ENCODE results near the genes AQP7, AQP3 and NOL6.

DNA sequence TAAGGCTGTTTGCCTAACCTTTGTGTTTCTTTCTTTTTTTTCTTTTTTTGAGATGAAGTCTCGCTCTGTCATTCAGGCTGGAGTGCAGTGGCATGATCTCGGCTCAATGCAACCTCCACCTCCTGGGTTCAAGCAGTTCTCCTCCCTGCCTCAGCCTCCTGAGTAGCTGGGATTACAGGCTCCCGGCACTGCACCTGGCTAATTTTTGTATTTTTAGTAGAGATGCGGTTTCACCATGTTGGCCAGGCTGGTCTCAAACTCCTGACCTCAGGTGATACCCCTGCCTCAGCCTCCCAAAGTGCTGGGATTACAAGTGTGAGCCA lies 298 bp upstream of the LRRC19 start:
- RRBS, 2 experiments = no CpG with 5 or more reads among the region's 4 CpGs

DNA sequence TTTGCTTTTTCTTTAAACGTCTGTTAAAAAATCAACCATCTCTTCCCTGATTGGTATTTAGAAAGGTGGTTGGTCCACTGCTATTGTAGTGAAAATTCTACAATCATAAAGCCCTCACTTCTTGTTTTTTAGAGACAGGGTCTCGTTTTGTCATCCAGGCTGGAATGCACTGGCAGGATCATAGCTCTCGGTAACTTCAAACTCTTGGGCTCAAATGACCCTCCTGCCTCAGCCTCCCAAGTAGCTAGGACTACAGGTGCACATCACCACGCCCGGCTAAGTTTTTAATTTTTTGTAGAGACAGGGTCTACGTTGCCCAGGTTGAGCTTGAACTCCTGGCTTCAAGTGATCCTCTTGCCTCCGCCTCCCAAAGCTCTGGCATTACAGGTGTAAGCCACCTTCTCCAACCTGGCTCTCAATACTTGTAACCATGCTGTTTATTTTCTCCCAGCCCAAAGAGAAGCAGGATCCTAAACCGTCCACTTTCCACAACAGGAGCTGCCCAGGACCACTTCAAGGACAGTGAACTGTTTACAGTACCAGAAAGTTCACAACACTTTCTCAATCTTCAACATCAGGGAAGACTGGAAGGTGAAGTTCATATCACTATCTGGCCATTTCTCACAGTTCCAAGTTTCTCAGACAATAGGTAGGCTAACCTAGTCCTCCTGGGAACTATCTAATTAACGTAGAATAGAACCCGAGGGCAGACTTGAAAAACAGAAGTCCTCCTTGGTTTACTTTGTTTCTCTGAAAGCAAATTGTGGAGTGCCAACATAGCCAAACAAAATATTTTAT lies 1.7 kb downstream of the C9orf72 start:
- RRBS, 2 experiments = no CpG with 5 or more reads among the region's 10 CpGs

- RRBS, 2 experiments = no CpG with 5 or more reads among the region's 5 CpGs
Measured at GRCh38 chr9:30697512-30697759, 1484.0 kb upstream of the LINGO2 start.

GRCh38 chr9:31633515-31633897 lies 750.9 kb upstream of the ACO1 start:
- RRBS, 2 experiments = no CpG with 5 or more reads among the region's 4 CpGs

- RRBS, 2 experiments = no CpG with 5 or more reads among the region's 6 CpGs
Measured at GRCh38 chr9:33034819-33035507, 9.9 kb downstream of the DNAJA1 start.

DNA sequence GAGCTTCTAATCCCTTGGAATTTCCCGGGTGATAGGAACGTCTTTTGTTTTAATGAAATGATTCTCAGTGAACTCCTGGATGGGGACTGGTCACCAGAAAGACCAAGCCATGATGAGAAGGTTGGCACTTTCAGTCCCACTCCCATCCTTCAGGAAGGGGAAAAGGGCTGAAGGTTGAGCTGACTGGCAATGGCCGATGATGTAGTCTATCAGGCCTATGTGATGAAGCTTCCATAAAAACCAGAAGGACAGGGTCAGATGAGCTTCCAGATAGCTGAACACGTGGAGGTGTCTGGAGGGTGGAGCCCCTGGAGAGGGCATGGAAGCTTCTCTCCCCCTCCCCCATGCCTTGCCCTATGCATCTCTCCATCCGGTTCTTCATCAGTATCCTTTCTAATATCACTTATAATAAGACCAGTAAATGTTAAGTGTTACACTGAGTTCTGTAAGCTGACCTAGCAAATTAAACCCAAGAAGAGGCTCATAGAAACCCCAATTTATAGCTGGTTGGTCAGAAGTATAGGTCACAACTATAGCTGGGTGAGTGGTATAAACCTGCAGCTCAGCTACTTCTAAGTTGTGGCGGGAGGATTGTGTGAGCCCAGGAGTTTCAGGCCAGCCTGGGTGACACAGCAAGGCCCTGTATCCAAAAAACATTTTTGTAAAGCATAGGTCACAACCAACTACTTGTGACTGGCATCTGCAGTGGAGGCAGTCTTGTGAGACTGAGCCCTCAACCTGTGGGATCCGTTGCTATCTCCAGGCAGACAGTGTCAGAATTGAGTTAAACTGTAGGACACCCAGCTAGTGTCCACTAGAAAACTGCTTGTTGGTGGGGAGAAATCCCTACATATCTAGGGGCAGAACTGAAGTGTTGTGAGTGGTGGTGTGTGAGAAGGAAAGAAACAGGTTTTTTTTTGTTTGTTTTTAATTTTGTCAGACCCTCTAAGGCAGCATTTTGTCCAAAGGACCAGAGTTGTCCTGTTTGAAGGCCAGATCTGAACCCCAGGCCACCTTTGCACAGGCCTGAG lies 32.8 kb upstream of the SMU1 start:
- RRBS, 2 experiments = no CpG with 5 or more reads among the region's 7 CpGs

- RRBS, 2 experiments = no CpG with 5 or more reads among the region's 7 CpGs
Measured at GRCh38 chr9:33120249-33120860, 43.9 kb upstream of the SMU1 start.

GRCh38 chr9:33172160-33173166 lies 5.3 kb upstream of the B4GALT1 start:
- RRBS, 2 experiments = no CpG with 5 or more reads among the region's 6 CpGs

DNA sequence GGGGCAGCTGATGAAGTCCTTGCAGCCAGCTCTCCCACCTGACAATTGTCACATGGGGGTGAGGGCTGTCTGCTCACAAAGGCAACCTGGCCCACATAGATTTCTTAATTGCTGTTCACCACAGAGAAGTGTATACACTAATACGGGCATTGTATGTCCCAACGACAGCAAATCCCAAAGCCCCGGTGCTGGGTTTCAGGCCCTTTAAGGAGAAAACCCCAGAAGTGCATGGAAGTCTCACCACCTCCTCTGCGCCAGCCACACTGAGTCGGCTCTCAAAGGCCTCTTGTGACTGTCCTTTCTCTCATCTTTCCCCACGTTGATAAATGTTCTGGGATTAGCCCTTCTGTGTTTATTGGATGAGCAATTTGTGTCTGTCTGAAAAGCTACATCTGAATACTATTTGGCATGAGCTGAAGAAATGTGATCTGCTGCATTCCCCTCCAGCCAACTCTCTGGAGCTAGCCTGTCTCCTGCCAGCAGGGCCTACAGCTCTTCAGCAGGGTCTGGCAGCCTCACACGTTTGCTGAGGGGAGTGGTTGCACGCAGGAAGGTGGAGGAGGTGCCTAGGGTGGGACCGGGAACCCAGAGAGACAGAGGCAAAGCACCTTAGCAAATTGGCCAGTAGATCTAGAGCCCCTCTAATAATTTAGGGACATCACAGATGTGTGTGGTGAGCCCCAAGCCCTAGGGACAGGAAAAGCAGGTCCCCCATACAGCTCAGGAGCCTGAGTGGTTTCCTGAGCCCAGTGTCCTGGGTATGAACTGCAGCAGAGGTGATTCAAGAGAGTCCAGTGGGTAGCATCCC lies 20.4 kb upstream of the B4GALT1 start:
- RRBS, 2 experiments = no CpG with 5 or more reads among the region's 9 CpGs

DNA sequence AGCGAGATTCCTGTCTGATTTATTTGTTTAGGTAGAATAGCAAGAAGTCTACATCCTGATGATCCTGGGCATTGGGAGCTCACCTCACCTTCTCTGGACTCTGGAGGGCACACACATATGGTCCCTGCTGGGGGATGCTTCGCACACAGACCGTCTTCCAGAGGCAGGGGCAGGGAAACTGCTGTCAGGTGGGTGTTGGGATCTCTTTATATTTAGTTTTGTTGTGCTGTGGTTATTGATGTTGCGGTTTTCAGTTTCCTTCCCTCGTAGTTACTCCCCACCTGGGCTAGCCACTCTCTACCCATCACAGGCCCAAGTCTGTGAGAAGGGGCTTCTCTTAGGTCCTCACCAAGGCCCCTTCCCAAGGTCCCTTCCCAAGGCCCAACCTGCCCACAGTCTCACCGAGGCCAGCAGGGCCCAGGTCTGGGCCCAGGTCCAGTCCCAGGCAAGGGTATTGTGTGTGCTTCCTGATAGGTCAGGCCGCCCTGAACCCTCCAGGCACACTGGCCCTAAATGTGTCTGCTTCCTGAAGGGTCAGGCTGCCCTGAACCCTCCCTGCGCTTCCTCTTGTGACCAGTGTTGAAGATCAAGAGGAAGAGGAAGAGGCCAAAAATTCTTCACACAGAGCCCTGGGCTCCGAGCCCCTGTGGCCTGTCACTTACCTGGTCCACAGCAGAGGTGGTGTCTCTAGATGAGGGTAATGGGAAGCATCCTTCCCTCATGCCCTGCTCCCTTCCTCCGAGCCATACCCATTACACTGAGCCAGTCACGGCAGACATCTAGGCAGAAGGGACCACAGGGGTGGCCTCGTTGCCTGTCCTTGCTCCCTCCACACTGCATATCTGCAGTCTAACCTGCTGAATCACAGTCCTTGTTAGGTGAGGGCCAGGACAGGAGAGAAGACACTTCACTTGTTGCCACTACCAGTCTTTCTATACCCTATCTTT lies 18.8 kb upstream of the SPINK4 start:
- RRBS, 2 experiments = no CpG with 5 or more reads among the region's 12 CpGs

DNA sequence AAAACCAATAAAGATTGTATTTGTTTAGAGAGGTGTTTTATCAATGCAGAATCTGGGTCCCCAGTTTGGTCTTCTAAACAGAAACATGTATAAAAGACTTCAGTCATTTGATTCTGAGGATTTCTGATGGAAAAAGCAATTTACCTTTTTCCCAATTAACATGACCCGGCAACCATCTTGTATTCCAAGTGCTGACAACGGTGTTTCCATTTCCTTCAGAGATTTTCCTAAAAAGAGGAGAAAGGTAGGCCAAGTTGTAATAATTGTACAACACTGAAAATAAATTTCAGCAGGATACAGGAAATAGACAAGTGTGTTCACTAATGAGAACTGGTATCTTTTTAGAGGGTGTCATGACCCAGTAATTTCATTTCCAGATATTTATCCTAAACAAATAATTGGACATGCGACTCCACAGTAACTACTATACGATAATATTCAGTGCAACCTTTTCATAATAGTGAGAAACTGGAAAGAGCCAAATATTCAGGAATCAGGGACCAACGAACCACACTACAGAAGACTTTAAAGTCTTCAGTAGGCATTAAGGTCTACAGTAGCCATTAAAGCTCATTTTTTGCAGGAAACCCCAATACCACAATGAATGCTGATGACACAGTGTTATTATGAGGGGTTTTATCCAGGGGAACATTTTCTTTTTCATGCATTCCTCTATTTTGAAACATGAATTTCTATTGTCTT lies 3.4 kb downstream of the BAG1 start:
- RRBS, 2 experiments = no CpG with 5 or more reads among the region's 5 CpGs

DNA sequence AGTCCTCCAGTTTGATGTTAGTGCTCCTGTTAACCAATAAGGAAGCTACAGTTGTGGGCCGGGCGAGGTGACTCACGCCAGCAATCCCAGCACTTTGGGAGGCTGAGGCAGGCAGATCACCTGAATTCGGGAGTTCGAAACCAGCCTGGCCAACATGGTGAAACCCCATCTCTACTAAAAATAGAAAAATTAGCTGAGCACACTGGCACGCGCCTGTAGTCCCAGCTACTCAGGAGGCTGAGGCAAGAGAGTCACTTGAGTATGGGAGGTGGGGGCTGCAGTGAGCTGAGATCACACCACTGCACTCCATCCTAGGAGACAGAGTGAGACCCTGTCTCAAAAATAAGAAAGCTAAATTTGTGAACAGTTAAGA lies 9.5 kb downstream of the AQP7 start:
- RRBS, 2 experiments = no CpG with 5 or more reads among the region's 7 CpGs

DNA sequence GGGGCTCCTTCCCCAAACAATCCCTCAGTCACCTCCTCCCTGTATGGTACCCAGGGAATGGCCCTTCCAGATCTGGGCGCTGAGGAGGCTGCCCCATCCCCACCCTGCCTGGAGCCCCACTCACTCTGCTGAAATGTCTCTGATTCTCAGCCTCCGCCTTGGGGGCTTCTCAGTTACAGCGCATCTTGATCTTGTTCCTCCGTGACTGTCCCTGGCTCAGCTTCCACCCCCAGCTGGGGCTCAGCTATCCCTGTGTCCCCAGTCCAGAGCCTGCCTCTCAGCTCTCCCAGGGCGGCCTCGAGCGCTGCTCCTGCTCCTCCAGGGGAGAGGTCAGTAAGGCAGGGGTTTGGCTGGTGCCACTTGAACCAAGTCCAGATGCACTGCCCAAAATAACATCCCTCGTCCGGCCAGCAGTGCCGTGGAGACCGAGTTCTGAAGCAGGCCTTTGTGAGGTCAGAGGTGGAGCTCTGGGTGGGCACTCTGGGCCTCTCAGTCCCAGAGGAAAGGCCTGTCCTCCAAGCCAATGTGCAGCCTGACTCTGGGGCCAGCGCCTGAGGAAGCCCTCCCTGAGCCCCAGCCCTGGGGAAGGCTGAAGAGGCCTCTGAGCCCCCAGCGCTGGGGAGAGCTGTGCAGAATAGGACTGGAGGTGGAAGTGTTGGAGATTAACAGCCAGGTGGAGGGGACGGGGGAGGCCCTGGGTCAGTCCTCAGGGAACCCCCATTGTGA lies at the start of gene AQP7:
Gene AQP7, minus strand, starts transcription at position 320 of the 726 bp plus-strand sequence.
- RRBS, 2 experiments = no CpG with 5 or more reads among the region's 14 CpGs

GRCh38 chr9:33403135-33403850 lies 925 bp upstream of the AQP7 start:
- RRBS, 2 experiments = no CpG with 5 or more reads among the region's 17 CpGs

DNA sequence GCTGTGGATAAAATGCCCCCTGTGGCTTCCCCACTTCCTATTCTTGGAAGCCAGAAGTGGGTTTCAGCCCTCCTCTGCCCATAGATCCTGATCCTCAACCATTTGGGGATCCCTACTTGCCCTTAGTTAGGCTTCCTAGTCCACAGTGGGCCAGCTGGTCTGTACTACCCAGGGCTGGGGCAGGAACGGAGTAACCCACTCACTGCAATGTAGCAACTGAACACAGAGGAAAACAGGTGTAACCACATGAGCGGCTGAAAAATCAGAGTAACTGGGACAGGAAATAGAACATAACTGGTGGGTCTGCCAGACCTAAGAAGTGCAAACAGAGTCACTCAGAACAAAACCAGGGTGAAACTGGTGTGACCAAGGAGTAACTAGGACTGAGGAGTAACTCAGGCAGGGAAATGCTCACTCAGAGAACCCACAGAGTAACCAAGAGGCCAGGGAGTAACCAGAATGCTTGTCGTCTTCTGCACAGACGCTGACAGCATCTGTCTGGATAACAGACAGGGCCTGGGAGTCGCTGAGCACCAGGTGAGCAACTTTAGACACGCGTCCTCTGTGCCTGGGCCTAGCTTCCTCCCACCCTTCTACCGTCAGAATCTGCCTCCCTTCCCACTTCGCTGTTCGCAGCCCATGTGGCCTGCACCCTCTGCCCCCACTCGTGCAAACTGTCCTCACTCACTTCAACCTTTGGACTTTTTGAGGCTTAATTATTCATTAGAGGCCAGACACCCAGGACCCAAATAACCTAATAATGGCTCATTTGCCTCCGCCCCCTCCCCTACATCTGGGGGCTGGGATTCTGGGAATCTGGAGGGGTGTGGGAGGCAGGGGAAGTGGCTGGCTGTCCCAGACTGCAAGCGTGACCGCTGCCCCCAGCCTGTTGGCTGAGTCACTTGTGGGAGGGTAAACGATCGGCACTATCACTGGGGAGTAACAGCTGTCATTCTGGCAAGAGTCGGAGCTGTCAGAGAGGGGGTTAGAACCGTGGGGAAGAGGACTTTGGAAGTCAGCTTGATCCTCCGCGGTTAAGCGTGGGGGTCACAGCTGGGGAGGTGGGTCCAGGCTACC lies 797 bp downstream of the AQP3 start:
- RRBS, 2 experiments = no CpG with 5 or more reads among the region's 21 CpGs

- RRBS, 2 experiments = 1 to 2% methylated on average over 16 of the region's 49 CpGs
Measured at GRCh38 chr9:33447335-33448119, at the start of gene AQP3. AQP3 (minus strand) TSS chr9:33447593.

GRCh38 chr9:33452634-33453344 lies 5.4 kb upstream of the AQP3 start:
- RRBS, 2 experiments = no CpG with 5 or more reads among the region's 10 CpGs

GRCh38 chr9:33473337-33473989 lies at the start of gene NOL6:
NOL6 (minus strand) TSS chr9:33473924.
- RRBS, 2 experiments = 0 to 9% methylated on average over 2 to 4 of the region's 27 CpGs

DNA sequence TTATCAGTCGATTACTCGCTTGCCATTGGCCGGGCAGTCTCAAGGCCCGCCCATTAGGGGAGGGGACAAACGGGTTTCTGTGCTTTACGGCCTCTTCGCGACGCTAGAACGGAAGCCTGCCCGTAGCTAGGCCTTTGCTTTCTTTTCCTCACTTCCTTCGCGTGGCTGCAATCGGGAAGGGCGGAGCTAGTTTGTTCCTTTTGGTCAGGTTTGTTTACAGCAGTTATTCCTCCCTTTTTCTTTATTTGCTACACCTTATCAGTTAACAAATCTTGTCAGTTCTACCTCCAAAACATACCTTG lies 217 bp upstream of the NOL6 start:
- RRBS, 2 experiments = no CpG with 5 or more reads among the region's 15 CpGs

DNA sequence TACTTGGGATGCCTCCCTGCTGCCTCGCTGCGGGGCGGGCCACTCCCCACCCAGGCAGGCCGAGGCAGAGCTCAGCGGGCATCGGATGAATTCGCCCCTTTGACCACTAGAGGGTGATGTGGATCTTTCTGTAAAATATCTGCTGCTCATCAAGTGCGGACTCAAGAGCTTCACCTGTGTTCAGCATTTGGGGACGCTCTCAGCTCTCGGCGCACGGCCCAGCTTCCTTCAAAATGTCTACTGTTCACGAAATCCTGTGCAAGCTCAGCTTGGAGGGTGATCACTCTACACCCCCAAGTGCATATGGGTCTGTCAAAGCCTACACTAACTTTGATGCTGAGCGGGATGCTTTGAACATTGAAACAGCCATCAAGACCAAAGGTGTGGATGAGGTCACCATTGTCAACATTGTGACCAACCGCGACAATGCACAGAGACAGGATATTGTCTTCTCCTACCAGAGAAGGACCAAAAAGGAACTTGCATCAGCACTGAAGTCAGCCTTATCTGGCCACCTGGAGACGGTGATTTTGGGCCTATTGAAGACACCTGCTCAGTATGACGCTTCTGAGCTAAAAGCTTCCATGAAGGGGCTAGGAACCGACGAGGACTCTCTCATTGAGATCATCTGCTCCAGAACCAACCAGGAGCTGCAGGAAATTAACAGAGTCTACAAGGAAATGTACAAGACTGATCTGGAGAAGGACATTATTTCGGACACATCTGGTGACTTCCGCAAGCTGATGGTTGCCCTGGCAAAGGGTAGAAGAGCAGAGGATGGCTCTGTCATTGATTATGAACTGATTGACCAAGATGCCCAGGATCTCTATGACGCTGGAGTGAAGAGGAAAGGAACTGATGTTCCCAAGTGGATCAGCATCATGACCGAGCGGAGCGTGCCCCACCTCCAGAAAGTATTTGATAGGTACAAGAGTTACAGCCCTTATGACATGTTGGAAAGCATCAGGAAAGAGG lies 100.3 kb downstream of the ANKRD18B start:
- RRBS, 2 experiments = no CpG with 5 or more reads among the region's 26 CpGs

All from bronchial epithelial cell (primary cell).